ENCODE measurements around a stretch of chr9.

- PRO-cap: no peak
Observed at GRCh38 chr9:71646984-71647589, 121.2 kb downstream of the CEMIP2 start.

DNA sequence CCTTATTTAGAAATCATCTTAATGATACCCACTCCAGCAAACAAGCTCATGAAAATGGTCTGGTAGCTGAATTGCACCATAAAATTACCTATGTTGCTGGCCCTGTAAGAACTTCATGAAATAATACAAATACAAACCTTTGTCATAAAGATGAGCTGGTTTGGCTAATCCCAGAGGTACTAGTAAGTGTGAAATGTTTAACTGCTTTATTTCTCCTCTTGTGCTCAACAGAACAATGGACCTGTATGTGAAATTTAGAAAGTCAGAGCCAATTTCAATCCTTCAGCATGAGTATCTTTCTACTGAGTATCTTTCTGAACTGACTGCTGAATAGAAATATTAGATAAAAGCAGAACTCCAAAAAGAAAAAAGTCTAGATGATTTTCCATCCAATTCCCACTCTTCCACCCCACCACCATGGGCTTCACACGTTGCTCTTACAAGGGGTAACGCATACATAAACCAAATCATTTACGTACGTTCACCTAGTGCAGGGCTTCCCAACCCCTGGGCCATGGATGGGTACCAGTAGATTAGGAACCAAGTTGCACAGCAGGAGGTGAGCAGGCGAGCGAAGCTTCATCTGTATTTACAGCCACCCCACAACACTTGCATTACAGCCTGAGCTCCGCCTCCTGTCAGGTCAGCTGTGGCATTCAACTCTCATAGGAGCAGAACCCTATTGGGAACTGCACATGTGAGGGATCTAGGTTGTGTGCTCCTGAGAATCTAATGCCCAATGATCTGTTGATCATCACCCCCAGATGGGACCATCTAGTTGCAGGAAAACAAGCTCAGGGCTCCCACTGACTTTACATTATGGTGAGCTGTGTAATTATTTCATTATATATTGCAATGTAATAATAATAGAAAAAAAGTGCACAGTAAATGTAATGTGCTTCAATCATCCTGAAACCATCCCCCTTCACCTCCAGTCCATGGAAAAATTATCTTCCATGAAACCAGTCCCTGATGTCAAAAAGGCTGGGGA, 82.4 kb downstream of the CEMIP2 start:
- PRO-cap: no peak

- PRO-cap: no peak
Observed at GRCh38 chr9:71713806-71714446, 54.4 kb downstream of the CEMIP2 start.

DNA sequence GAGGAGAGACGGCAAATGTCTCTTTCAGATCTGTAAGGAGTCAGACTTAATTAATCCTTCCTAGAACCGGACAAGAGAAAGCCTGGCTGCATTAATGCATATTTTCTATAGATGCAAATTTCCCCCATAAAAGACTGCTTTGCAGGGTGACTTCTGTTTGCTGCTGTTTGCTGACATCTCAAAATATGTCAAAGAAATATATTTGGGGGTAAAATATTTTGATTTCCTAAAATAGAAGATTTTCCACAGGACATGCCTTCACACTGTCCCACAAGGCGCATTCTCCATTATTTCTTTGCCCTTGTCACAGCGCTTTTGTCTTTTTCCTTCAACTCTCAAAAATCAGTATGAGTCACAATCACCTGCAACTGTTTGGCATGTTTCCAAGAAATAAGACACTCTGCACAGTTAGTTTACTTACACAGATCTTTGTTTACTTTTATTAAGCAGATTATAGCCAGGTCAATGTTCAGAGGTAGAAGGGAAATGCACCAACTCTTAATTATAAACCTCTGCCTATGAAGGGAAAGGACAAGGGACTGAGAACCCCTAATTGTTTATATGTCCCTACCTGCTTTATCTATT, 9.6 kb downstream of the CEMIP2 start:
- PRO-cap: no peak

GRCh38 chr9:71767458-71768027, 770 bp downstream of the CEMIP2 start:
- PRO-cap: no peak

DNA sequence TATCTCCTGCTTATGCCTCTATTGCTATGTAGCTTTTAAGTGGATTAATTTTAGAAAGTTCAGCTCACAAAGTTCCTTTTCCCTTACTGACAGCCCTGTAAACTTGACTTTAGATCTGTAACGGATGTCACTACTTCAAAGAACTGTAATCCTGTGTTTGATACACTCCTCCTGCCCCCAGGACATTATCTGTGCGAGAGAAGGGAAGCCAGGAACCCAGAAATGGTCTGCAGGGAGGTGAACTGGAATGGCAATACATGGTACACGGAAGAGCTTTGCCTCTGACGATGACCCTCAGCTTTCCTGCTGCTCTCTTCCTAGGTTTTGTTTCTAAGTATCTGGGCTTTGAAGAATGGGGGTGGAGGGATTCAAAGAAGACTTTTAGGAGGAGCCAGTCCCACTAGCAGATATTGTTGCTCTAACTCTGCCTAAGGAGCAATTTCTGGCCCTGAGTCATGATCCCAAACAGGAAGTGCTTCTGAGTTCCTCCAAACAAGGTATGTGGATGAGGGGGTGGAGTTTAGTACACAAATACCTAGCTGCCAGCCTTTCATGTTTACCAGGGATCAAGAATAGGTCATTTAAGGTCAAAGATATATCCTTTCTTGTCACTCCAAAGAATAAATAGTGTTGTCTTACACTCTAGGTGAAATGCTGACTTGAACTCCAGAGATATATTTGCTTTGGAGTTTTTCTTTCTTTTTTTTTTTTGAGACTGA, 43.4 kb upstream of the TMC1 start:
- PRO-cap: no peak

GRCh38 chr9:72564490-72564939, 43.1 kb downstream of the TMC1 start:
- PRO-cap: no peak

- PRO-cap: no peak
Observed at GRCh38 chr9:72911519-72912320, 41.1 kb downstream of the ALDH1A1 start.

DNA sequence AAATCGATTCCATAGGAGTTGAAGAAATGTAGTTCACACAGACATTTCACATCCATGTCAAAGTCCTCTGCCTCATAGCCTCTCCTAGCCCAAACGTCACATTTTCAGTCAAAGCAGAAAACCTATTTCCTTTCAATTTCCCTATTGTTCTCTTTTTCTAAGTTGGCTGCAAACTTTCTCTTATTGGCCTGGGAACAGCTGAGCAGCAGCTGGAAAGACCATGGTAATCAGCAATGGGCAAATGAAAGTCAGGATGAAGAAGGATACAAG, 3.8 kb downstream of the ALDH1A1 start:
- PRO-cap: no peak

GRCh38 chr9:73010048-73010286, 57.1 kb upstream of the ALDH1A1 start:
- PRO-cap: unidirectional peak, plus-strand start at chr9:73010157

DNA sequence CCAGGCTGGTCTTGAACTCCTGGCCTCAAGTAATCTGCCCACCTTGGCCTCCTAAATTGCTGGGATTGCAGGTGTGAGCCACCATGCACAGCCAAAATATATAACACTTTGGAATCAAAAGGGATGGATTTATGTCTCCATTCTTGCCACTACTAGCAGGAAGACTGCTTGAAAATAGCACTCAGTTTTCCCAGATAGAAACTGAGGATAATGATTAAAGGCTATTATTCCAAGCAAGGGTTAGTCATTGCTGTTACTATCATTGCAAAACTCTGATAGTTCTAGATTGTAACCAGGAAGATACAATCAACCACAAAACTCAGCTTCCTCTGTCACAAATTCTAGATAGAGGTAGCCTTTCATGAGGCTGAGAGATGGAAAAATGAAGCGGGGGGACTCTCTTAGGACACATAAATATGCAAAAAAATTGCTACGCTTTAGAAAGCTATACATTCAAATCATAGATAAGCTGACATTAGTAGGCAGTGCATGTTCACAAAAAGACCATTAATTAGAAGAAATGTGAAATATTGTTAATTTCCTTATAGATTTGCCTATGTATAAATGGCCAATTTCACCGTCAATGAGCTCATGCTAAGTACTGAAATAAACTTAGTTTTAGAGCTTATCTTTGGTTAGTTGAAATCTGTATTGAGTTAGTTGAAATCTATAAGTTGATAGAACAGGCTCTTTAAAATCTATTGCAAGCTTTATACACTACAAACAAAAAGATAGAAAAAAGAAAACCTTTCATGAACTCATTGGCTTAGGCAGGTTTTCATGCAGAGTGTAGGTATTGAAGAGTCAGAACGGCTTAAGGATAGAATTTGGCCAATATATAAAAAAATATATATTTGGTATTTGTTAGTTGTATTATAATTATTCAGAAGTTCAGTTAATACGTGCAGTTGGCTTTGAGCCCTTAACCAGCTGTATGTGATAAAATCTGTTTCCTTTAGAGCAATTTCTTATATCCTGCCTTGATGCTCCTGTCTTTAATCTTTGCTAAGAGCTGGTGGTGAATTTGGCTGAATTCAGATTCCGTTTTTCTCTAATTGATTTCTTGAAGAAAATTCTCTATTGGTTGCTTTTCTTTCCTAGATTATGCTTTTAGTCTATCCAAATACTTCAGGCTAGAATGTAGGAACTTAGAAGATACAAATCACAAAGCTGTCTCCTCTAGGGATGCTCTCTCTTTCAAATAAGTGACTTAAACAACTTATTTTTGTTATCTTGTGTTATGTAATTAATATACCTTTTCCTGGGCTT, 3.4 kb downstream of the ANXA1 start:
- PRO-cap: no peak

DNA sequence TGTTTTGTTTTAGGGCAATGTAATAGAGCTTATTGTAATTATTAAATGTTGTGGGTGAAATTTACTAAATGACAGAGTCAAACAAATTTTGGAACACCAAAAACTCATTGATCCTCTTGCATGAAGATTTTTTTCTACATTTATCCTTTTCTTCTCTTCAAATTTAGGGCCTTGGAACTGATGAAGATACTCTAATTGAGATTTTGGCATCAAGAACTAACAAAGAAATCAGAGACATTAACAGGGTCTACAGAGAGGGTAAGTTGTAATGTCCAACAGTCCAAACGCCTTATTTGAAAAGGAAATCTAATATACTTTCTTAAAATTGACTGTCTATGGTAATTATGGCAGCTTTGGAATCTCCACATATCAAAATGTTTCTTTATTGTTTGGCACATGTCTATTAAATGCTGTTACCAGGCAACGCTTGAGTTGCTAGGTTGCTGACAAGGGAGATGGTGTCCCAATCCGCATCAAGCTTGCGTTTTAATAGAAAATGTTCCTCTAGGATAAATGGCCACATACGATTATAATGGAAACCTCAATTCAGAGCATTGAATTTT, 9.1 kb downstream of the ANXA1 start:
- PRO-cap: no peak

DNA sequence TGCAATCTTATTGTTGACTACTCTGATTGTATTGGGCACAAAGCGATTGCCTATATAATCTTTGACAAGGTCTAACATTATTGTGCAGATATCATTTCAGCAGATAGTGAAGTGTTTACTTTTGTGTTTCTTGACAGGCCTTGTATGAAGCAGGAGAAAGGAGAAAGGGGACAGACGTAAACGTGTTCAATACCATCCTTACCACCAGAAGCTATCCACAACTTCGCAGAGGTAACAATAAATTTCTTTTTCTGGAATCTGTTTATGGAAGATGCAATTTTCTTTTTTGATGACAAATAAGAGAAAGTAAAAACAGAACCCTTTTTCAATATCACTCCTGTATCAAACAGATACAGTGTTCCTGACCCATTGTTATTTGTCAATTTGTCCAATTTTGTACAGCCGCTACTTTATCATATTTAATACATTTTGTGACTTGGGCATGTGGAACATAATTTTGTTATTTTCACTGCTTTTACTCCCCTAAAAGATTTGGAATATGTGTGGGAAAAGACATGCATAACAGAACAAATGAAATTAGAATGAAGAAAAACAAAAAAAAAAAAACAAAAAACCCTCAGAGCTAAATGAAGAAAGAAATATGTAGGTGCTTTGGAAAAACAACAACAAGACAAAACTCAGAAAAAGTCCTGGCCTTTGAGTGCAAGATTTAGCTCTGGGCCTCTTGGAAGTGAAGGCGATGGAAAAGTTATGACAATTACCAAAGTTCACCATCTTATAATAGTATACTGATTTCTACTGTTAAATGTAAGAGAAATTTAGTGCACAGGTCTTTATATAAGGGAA, 13.5 kb downstream of the ANXA1 start:
- PRO-cap: no peak

- PRO-cap: no peak
Observed at GRCh38 chr9:73259059-73259356, 107.3 kb downstream of the ANXA1 start.

- PRO-cap: no peak
Observed at GRCh38 chr9:76158677-76159273, 235.5 kb downstream of the RFK start.

GRCh38 chr9:76571165-76571682, 112.2 kb downstream of the GCNT1 start:
- PRO-cap: no peak

GRCh38 chr9:76586102-76586427, 127.1 kb downstream of the GCNT1 start:
- PRO-cap: no peak

DNA sequence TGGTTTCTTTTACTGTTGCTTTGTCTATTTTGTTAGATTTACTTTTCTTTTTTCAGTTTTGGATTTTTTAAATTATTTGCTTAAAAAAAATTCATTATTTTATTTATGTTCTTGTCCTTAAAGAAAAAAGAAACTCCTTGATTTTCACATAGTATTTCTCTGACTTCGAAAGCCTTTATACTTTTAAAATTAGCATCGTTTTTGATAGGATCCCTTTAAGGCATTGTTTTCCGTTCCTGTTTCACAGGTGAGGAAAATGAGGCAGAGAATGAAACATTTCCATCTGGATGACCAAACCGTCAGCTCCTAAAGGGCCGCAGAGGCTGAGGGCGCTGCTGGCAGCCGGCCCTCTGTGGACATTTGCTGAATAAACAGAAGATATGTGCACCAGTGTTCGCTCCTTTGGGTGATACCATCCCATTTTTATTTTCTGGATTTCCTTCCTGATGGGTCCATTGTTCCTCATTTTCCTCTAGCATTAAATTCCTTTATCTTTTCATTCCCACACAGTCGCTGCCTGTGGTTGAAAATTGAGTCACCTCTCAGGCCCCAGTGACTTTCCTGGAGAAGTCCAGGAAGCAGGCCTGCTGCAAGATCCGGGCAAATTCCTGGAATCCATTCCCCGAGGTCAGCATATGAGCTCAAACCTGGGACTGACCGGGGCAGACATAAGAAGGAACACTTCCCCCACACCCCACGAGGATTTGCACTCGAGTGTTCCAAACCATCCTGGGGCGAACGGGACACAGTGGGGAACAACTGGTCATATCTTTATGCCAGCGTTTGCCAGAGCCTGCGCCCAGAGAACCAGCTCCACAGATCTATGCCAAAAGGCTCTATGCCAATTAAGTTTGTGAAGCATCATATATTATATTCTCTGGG, 218.5 kb downstream of the GCNT1 start:
- PRO-cap: no peak

GRCh38 chr9:76873184-76873838, 32.6 kb downstream of the PRUNE2 start:
- PRO-cap: unidirectional peak, plus-strand start at chr9:76873541; bidirectional peak, plus-strand start at chr9:76873646, minus-strand start at chr9:76873618

GRCh38 chr9:76901665-76902439, 4.1 kb downstream of the PRUNE2 start:
- PRO-cap: bidirectional peak, plus-strand start at chr9:76902051, minus-strand start at chr9:76901958; bidirectional peak, plus-strand start at chr9:76902529, minus-strand start at chr9:76902307

Data from right common carotid artery plus branches (tissue), 1 donor.